HGPS cell (cell line): ENCODE measurements around a stretch of chr11.

- RRBS, result no CpG with 5 or more reads among the region's 7 CpGs
Measured at GRCh38 chr11:1892596-1893289, 1.0 kb upstream of the PRR33 start.

- RRBS, result no CpG with 5 or more reads among the region's 11 CpGs
Measured at GRCh38 chr11:1918103-1918382, 1.5 kb upstream of the TNNT3 start.

- RRBS, result no CpG with 5 or more reads among the region's 9 CpGs
Measured at GRCh38 chr11:1925567-1925816, 6.0 kb downstream of the TNNT3 start.

DNA sequence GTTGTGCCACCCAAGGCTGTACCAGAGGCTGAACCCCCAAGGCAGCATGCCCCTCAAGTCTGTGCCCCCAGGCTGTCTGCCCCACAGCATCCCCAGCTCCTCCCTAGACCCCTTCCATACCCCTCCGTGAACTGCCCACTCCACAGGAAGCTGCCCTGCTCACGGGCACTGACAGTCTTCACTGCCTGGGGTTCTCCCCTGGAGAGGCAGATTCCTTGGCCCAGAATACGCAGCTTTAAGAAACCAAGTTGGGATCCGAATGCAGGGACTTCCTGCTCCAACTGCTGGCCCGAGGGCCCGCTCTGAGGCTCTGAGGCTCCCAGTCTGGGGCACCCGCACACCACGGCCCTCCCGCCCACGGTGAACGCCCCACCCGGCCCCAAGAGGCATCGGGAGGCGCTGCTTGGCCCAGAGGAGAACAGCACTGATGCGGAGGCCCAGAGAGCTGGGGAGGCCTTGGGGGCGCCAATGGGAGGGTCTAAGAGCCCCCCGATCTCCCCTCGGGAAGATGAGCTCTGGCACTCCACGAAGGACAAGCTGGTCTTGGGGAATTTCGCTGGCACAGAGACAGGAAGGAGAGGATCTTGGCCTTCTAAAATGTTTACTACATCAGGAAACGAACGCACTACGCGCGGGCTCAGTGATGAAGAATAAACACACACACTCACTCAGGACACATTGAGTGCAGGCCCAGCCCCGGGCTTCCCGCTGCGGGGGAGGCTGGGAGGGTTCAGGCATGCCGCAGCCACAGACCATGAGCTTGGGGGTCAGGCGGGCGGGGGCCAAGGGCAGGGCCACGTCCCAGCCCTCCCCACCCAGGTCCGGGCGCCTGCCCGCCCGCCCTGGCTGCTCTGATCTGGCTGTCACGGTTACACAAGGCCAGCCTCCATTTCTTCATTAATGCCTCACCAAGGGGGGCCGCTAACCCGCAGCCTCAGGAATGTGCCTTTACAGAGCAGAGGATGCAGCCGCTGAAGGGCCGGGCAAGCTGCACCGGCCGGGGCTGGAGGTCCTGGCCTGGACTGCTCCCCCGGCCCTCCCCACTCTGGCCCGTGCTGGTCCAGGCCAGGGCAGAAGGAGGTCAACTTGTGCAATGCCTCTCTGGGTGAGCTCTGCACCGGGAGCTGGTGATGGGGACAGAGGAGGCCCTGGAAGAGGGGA is 42.0 kb downstream of the IGF2 start:
- RRBS, result 16% methylated on average over 3 of the region's 46 CpGs

DNA sequence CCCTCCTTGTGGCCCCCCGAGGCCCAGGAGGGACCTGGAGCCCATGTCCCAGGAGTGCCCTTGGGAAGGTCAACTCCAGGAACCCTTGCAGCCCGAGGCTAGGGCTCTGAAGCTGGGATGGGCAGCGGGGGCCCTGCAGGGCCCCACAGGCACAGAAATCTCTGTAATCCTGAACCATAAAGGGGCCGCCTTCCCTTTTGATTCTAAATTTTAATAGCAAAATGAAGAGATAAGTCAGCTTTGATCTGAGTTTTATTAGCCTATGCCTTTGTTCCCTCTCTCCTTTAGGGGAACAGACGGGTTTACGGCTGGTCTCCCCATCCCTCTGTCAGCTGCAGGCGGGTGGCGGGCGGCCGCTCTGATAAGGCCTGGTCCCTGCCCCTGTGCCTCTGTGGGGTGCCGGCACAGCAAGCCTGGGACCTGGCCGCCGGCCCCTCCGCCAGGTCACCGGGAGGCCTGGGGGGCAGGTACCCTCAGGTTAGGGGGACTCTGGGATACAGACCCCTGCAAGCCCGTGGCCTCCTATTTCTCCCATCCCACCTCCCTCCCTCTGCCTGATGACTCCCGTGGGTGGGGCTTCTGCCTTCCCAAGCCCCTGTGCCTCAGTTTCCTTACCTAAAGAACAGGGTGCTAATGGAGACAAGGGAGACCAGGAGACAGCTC is 31.7 kb upstream of the TH start:
- RRBS, result no CpG with 5 or more reads among the region's 17 CpGs

- RRBS, result 6% methylated on average over 30 of the region's 119 CpGs
Measured at GRCh38 chr11:2268745-2269846, 1.3 kb downstream of the ASCL2 start.

DNA sequence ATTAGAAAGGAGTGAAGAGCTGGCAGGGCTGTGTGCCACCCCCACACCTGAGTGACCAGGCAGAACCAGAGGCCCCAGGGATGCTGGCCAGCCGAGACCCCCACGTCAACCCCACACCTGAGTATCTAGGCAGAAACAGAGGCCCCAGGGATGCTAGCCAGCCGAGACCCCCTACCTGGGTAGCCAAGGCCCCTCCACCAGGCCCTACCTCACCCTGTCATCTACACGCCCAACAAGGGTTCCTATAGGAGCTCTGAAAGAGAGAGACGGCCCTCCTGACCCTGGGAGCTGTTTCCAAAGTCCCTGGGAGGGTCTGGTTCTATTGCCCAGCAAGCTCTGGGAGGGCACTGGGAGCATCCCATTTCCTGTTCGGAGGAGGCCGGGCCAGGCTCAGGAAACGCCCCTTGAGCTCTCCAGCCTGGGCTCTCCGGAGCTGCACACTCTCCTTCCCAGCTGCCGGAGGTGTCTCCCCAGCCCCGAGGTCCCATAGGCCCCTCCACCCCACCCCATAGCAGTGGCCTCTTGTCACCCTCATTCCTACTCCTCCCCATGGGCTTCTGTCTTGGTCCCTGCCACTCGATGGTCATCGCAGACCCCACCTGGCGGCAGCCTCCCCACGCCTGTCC is 2.5 kb downstream of the TSPAN32 start:
- RRBS, result 10% methylated on average over 3 of the region's 15 CpGs

- RRBS, result no CpG with 5 or more reads among the region's 12 CpGs
Measured at GRCh38 chr11:2321043-2321672, 19.3 kb downstream of the TSPAN32 start.

- RRBS, result 6% methylated on average over 28 of the region's 46 CpGs
Measured at GRCh38 chr11:2377849-2378317, 773 bp downstream of the CD81 start.

- RRBS, result no CpG with 5 or more reads among the region's 30 CpGs
Measured at GRCh38 chr11:2385067-2385647, 8.0 kb downstream of the CD81 start.

- RRBS, result 37% methylated on average over 1 of the region's 9 CpGs
Measured at GRCh38 chr11:2404152-2404709, 3.7 kb downstream of the TSSC4 start.

- RRBS, result 88% methylated on average over 10 of the region's 27 CpGs
Measured at GRCh38 chr11:2576967-2577654, 132.3 kb downstream of the KCNQ1 start.

DNA sequence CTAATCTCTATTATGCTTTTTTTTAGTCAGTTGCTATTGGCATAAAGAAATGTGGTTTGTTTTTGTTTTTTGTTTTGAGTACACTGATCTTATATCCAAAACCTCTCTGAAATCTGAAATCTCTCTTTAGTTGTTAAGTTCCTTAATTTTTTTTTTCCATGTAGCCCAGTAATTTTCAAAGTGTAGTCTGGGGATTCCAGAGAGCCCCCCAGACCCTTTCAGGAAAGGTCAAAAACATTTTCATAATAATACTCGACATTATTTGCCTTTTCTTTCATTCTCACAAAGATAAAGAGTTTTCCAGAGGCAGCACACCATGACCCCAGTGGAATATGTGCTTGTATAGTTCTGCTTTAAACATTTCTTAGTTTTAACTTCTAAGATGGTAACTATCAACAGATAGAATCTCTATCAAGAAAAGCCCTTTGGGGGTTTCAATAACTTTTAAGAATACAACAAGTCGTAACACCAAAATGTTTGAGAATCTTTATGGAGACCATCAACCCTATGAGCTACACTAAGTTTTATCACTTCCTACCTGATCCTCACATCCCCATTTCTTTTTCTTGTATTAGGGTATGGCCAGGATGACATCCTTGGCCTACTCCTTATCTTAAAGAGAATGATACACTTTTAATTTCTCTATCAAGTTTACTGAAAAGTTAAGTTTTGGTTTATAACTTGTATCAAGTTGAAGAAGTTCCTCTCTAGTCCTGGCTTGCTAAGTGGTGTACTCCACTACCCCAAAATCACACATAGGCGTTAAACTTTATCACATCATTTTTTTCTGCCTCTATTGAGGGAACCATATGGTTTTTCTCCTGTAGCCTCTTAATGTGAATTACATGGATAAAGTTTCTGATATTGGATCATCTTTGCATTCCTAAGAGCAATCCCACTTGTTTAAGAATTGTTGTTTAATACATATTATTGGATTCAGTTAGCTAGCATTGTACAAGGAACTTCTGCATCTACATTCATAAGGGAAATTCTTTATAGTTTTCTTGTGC is 188.4 kb downstream of the CDKN1C start:
- RRBS, result no CpG with 5 or more reads among the region's 3 CpGs

DNA sequence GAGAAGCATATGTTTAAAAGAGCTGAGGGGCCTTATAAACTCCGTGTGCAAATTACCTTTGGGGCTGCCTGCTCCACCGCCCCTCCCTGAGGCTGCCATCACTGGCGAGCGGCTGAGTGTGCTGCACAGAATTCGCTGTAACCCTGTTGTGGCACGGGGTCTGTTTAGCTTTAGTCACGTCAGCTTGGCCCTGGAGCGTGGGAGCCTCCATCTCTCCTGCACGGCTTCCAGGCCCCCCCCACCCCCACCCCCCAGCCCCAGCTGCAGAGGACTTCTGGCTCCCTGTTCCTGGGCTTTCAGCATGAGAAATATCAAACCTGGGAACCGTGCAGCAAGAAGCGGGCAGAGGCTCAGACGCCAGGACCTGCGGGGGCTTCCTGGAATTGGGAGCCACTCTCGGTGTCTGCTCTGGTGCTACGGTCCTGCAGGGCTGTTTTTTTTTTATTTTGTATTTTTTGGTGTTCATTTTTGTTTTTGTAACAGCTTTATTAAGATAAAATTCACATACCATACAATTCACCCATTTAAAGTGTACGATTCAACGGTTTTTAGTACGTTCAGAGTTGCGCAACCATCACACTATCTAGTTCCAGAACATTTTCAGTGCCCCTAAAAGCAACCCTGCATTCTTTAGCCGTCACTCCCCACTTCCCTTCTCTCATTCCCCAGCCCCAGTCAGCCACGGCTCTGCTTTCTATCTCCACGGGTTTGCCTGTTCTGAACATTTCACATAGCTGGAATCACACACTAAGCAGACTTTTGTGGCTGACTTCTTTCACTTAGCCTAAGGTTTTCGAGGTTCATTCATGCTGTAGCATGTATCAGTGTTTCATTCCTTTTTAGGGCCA is 176.4 kb downstream of the CDKN1C start:
- RRBS, result no CpG with 5 or more reads among the region's 23 CpGs

DNA sequence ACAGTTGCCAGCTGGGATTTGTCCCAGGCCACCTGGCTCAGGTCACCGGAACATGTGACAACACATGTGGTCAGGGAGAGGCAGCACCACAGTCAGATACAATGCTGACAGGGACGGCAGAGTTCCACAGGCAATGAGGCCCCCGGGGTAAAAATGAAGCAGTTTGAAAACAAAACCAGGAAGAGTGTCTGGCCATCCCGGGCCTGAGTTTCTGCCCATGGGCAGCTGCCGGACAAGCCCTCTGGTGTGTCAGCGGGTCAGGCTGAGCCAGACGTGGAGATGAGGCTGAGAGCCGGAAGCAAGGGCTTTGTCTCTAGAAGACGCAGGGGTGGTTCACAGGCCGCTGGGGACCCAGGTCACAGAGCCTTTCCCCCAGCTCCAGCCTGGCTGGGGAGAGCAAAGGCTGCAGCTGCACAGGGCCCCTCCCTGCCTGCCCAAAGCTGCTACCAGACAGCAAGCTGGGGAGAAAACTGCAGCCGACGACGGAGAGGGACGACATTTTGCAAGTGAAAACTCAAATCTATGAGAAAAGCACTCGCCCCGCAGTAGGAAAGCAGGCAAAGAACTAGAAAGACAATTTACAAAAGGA is 80.6 kb downstream of the CDKN1C start:
- RRBS, result 68% methylated on average over 8 of the region's 16 CpGs

- RRBS, result 5% methylated on average over 11 of the region's 23 CpGs
Measured at GRCh38 chr11:2883450-2883955, 2.1 kb downstream of the CDKN1C start.

DNA sequence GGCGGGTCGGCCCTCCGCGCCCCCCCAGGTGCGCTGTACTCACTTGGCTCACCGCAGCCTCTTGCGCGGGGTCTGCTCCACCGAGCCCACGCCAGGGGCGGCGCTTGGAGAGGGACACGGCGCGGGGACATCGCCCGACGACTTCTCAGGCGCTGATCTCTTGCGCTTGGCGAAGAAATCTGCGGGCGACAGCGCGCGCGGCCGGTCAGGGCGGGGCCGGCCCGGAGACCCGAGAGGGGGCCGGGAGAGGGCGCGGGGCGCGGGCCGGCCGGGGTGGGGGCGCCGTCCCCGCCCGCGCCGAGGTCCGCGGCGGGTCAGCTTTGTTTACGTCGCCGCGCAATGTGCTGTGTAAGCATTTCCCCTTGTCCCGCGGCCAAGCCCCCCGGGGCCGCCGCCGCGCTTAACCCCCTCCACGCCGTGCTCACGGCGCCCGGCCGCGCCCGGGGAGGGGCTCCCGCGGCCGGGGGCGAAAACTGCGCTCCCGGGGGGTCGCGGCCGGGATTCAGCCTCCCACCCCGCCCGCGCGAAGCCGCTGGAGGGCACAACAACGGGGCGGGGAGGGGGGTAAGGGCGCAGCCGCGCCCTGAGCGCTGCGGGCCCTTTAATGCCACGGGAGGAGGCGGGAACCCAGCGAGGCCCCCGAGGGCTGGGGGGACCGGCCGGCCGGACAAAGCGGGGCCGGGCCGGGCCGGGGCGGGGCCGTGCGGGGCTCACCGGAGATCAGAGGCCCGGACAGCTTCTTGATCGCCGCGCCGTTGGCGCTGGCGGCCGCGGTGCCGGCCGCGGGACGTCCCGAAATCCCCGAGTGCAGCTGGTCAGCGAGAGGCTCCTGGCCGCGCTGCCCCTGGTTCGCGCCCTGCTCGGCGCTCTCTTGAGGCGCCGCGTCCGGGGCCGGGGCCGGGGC is 1.4 kb downstream of the CDKN1C start:
- RRBS, result 3% methylated on average over 36 of the region's 131 CpGs

- RRBS, result no CpG with 5 or more reads among the region's 11 CpGs
Measured at GRCh38 chr11:2914532-2914961, 12.5 kb downstream of the SLC22A18 start.

DNA sequence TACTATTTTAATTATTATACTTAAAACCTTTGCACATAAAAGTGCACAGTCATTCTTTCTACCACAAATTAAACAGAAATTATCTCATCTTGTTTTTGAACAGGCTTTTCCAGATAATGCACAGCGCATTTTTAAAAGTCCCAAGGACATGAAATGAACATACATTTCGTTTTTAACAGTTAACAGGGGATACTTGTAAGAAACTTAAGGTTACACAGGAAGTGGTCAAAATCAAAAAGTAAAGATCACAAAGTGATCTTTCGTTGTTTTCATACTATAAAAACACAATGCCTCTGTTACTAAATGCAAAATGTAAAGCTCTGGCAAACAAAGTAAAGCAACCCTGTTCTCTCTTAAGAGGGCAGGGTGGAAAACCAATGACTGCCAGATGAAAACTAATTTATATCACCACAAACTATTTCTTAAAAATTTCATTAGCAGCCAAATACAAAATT is 3.5 kb downstream of the NAP1L4 start:
- RRBS, result no CpG with 5 or more reads among the region's 3 CpGs